BE2C (cell line): ENCODE measurements around a stretch of chr3.

DNA sequence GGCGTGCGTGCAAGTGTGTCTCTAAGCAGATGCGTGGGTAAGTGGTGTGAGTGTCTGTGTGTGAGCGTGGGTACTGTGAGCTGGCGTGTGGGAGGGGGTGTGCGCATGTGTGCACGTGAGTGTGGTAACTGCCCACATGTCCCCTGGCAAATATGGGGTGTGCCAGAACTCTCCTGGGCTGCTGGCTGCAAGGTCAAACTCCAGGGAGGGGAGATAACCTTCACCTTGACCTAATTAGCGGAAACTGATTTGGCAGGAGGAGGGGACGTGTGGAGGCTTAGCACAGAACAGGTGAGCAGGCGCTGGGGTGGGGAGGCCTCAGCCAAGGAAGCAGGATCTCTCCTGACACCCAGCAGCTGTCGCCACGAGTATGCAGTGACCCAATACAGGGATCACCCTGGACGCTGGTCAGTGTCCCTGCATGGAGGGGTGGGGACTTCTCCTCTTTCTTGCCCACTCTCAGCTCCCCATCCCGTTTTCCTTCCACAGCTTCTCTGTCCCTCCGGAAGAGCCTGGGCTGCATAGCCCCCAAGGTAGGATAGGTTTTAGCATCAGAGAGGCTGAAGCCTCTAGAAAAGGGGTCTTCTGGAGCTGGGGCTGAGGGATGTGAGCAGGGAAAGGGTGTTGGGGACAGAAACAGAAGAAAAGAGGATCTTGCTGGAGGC lies 49.7 kb upstream of the MAGEF1 start:
- RRBS: no CpG with 5 or more reads among the region's 15 CpGs

- RRBS: 9% methylated on average over 9 of the region's 30 CpGs
Measured at GRCh38 chr3:184772708-184773741, 38.9 kb upstream of the VPS8 start.

DNA sequence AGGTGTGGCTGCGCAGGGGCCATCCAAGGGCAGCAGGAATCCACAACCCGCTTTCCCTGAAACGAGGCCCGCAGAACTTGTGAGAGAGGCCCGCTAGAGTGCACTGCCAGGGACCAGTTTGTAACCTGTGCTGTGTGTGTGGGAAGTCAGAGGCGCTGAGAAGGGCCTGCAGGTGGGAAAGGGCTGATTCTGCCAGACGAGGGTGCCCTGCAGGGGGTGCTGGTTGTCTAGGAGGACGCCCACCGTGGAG lies 83.3 kb downstream of the C3orf70 start:
- RRBS: no CpG with 5 or more reads among the region's 9 CpGs

- RRBS: no CpG with 5 or more reads among the region's 2 CpGs
Measured at GRCh38 chr3:185225200-185226211, 28.3 kb downstream of the EHHADH start.

GRCh38 chr3:185316935-185317591 lies 45.9 kb upstream of the MAP3K13 start:
- RRBS: no CpG with 5 or more reads among the region's 4 CpGs

DNA sequence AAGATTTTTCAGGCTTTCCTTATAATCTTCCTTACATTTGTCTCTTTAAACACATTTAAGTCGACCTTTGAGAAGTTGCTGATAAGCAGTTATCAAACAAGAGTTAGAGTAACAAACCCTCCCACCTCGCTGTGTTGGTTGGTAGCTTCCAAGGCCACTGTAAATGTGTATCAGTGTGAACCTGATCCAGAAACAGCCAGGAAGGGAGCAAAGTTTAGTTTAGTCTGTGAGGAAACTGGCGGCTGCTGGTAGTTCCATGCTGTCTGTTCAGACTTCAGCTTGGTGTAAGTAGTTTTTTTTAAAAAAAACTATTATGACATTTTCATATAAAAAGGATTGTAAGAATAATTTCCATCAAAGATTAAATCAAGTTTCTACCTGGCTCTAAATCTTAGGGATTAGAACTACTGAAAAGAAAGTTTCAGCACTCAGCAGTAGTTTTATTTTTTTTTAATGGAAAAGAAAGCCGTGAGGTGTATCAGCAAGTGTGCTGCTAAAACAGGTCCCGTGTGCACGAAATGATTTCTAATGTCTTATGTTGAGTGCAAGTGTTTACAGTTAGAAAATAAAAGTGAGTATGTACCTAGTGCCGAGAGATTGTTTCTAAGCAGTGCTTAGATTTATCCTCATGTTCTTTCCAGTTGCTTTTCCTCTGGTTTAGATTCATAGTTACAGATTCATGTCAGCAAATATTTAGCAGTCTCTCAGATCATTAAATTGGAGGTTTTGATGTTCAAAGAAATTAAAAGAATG lies 34.1 kb upstream of the MAP3K13 start:
- RRBS: no CpG with 5 or more reads among the region's 7 CpGs

DNA sequence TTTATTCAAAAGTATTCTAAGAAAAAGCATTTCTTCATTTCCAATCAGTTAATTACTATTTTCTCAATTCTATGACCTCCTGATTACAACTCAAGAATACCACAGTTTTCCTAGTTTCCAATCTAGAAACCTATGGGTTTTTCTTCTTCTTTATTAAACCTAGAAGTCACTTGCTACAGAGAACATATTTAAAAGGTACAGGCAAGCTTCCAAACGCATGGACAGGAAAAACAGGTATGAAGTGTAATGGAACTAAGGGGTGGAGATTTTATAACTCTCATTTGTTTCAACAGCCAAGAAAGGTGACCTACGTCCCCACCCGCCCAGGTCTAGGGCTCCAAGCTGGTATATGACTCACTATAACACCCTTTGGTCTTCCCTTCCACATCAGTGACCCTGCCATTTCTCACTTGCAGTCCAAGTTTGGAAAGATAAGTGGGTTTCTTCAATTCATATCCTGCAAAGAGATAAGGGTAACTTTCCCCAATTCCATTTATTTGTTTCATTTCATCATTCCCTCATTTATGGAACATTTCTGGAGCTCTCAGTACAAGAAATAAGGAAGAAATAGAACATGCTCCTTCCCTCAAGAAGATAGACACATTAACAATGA lies 6.0 kb upstream of the LIPH start:
- RRBS: no CpG with 5 or more reads among the region's 3 CpGs

- RRBS: no CpG with 5 or more reads among the region's 15 CpGs
Measured at GRCh38 chr3:185658253-185659299, 72.5 kb downstream of the SENP2 start.

DNA sequence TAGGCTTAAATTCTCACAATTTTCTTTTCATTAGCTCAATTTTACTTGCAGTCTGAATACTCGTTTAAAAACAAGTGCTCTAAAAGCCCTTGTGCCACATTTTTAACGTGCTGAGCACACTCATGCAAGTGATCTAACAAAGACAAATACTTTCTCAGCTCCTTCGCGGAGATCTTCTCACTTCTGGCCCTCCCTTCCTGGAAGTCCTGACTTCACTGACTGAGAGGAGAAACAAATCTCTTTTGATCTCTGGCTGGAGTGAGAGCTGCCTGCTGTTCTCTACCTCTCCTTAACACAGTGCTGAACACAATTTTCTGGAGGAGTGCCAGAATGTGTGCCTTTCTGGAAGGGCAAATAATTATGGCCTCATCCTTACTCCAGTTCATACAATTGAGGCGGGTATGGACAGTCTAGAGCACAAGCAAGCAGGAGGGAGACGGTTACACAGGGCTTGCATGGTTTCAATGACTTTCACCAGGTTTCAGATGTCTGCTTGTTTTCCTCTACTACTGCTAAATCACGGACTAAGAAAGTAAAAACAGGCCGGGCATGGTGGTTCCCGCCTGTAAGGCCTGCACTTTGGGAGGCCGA lies 51.0 kb downstream of the IGF2BP2 start:
- RRBS: no CpG with 5 or more reads among the region's 10 CpGs

- RRBS: 33% methylated on average over 3 of the region's 13 CpGs
Measured at GRCh38 chr3:185792530-185793308, 32.1 kb downstream of the IGF2BP2 start.

- RRBS: no CpG with 5 or more reads among the region's 3 CpGs
Measured at GRCh38 chr3:185922051-185922554, 15.7 kb downstream of the TRA2B start.

DNA sequence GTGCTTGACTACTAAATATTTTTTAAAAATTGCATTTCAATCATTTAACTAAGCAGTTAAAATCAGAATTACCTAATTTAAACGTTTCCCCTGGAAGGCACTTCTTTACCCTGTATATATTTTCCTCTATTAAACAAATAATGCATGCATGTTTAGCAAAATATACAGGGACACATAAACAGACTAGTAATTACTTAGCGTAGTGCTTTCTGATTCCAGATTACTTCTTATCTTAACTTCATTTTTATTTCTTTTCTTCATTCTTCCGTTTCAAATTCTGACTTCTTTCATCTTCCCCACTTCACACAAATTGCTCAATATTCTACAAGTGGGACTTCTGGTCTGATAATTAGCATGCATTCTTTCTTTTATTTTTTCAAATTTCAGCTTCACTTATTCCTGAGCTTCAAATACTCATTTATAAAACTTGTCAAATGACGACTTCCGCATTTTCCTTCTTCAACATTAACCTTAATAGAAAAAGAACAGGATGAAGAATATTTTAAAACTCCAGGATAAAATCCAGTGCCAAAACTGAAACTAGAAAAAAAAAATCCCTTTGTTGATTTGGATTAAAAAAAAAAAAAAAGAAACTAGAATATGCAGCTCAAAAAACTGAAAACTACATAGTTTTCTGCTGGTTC lies 6.3 kb downstream of the TRA2B start:
- RRBS: no CpG with 5 or more reads among the region's 5 CpGs

- RRBS: no CpG with 5 or more reads among the region's 4 CpGs
Measured at GRCh38 chr3:185960486-185961319, 22.9 kb upstream of the TRA2B start.

DNA sequence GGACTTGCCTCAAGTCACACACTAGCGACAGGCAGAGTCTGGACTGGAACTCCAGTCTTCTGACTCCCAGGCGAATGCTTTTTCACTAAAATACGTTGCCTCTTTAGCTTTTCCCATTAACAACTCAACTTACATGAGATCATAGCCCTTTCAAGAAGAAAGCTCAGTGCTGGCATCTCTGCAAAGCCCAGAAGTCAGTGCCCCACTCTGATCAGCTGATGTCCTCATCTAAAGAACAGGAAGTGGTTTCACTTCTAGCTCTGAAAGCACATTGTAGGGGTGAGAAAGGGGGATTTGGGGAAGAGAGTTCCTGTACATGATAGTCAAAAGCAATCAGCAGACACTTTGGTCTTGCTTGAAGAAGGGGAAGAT lies 76.2 kb upstream of the ETV5 start:
- RRBS: no CpG with 5 or more reads among the region's 3 CpGs

GRCh38 chr3:186221886-186222580 lies 113.1 kb upstream of the ETV5 start:
- RRBS: no CpG with 5 or more reads among the region's 14 CpGs

DNA sequence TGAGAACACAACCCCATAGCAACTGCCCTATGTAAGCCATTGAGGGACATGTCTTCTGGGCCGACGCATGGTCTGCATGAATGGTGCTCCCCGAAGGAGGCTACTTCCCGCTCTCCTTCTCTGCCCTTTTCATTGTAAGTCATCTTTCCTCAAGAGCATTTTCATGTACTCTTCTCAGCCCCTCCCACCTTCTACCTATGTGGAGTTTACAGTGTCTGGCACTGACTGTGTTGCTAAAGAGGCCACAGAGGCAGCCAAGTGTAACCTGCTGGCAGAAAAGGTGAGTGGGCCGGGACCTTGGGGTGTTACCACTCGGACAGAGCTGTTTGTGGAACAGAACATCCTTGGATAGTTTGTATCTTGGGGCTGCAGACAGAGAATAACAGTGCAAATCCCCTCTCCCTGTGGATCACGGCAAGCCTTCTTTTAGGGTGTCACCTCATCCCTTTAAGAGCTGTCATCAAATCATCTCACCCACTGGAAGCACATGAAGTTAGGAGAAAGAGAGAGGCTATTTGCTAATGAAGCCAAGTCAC lies 5.6 kb downstream of the AHSG start:
- RRBS: no CpG with 5 or more reads among the region's 7 CpGs

DNA sequence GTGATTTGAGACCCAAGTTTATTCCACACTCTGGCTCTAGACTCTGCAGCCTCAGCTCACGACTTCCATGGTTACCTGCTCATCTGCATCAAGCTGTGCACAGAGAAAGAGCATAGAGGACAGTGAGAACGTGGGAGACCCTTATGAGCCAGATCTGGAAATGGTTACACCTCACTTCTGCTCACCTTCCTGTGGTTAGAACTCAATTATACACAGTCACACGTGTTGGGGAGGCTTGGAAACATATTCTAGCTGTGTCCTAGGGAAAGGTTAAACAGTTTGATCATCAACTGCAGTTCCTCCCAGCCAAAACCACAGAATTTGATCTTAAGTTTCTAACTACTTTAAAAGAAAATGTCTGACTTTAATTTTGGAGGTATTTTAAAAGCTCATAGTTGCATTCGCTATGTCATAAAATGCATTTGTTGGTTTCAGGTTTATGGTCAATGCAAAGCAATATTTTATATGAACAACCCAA lies 1.9 kb downstream of the FETUB start:
- RRBS: no CpG with 5 or more reads among the region's 4 CpGs

DNA sequence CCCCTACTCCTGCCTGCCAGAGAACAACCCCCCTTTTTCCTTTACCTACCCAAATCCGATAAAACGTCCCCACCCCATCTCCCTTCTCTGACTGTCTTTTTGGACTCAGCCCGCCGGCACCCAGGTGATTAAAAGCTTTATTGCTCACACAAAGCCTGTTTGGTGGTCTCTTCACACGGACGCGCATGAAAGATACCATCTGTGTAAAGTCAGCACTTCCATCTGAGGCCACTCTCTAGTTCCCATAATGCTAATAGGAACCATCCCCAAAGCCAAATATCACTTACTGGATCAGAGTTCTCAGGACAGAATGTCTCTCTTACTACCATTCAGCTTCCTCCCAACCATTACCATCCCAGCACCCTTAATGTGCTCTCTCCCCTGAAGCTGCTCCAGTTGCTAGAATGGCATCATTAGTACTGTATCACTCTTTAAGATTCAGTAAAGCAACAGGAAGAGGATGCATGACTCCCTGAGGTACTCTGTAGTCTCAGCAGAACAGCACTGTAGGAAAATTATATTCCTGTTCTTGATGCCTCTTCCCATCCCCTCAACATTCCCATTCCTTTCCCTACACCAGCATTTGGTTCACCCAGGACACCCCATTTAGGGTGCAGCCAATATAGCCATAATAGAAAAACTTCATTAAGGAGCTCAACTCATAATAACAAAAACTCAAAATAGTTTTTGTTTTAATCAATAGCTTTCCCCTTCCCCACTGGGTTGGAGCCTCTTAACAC lies 2.1 kb upstream of the HRG start:
- RRBS: no CpG with 5 or more reads among the region's 7 CpGs

DNA sequence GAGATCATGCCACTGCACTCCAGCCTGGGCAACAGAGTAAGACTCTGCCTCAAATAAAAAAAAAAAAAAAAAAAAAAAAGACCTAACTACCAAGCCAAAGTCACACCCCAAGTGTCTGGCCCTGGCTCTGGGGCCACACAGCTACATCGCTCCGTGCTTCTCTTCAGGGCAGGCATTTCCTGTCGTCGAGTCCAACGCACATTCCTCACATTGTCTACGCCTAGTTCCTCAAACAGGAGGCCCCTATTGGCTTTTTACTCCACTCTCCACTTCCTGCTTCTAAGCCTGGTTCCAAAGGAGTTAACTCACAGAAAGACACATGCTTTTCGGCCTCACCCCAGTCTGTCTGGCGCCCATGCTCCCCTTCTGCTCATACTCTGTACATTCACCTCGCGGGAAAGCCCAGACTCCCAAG lies 28.8 kb downstream of the KNG1 start:
- RRBS: no CpG with 5 or more reads among the region's 10 CpGs

- RRBS: no CpG with 5 or more reads among the region's 5 CpGs
Measured at GRCh38 chr3:186752828-186753325, 30.5 kb upstream of the EIF4A2 start.